ENCODE measurements around a stretch of chr18.

DNA sequence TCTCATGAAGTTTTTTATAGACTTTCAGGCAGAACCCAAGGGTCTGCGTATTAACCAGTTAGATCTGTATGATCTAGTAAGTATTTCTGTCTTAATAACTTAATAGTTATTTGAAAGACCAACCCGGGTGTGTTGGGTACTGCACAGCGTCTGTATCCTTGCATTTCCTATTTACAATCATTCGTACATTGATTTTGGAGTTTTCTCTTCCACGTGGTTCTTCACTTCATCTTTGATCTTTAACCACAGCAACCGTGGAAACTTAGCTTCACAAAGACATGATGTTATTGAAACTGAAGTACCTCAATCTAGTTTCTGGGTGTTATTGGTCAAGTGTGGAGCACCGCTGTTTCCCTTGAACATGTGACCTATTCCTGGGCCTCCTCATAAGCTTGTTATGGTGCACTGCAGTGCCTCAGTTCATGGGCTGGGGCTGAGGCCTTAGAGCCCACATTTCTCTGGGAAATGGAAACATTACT lies 37.0 kb downstream of the ZNF236 start:
- PRO-cap, result no peak

GRCh38 chr18:76862451-76863120 lies 40.2 kb downstream of the ZNF236 start:
- PRO-cap, result no peak

DNA sequence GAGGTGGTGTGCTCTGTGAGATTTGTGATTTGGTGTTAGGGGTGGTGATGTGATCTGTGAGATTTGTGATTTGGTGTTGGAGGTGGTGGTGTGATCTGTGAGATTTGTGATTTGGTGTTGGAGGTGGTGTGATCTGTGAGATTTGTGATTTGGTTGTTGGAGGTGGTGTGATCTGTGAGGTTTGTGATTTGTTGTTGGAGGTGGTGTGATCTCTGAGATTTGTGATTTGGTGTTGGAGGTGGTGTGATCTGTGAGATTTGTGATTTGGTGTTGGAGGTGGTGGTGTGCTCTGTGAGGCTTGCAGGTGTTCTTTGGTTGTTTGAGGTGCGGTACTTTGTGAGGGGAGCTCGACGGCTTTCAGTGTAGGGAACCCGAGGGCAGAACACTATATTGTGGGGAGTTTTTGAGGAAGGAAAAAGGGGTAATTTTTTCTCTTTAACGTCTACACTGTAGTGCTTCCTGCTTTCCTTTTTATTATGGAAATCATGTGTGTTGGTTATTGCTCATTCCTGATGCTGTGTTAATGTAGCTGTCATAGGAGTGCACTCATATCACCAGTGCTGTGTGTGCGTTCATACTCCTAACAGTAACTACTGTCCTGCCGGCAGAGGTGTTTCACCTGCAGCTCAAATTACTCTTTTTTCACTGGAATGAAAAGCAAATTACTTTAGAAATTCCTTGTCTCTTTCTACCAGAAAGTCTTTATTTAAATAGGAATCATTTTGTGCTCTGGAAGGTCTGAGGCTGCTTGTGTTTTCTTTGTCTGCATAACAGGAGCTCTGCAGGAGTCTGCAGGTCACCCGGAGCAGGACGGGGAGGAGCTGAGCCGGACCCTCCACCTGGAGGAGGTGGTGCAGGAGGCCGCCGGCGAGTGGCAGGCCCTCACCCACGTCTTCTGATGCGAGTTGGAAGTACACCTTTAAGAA lies 145.3 kb downstream of the ZNF236 start:
- PRO-cap, result no peak

DNA sequence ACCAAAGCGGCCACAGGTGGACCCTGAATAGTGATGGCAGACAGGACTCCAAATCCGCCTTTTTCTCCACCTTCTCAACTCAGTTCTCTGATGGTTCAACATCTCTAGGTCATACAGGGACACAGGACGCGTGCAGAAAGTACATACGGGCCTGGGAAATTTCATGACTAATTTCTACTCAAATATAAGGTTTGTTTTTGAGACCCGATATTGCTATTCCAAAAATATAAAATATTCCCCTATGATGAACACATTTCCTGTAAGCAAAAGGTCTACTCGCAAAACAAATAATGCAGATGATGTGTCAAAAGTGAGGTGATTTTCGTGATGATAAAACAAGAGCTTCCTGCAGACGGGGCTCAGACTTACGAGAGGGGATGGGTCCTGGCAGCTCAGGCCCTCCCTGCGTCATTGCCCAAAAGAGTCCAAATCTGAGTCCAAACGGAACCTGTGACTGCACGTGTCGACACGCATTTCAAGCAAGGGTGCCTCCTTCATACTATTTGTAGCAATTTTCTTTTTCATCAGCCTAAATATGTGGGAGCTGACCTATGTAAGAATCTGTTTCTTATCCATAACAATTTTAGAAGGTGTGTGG lies 62.7 kb downstream of the MBP start:
- PRO-cap, result no peak

DNA sequence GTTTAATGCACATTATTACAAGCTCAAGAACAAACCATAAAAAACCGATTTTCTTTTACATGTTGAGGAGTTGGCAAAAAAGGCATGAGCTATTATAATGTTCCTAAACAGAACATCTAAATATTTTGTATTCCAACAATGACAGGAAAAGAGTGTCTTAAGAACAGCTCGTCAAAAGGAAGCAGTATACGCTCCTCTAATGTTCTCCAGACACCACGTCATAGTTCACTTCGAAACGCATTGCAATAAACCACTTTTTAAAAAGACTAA lies 46.0 kb downstream of the MBP start:
- PRO-cap, result no peak

GRCh38 chr18:77095297-77096099 lies 37.1 kb downstream of the MBP start:
- PRO-cap, result no peak

DNA sequence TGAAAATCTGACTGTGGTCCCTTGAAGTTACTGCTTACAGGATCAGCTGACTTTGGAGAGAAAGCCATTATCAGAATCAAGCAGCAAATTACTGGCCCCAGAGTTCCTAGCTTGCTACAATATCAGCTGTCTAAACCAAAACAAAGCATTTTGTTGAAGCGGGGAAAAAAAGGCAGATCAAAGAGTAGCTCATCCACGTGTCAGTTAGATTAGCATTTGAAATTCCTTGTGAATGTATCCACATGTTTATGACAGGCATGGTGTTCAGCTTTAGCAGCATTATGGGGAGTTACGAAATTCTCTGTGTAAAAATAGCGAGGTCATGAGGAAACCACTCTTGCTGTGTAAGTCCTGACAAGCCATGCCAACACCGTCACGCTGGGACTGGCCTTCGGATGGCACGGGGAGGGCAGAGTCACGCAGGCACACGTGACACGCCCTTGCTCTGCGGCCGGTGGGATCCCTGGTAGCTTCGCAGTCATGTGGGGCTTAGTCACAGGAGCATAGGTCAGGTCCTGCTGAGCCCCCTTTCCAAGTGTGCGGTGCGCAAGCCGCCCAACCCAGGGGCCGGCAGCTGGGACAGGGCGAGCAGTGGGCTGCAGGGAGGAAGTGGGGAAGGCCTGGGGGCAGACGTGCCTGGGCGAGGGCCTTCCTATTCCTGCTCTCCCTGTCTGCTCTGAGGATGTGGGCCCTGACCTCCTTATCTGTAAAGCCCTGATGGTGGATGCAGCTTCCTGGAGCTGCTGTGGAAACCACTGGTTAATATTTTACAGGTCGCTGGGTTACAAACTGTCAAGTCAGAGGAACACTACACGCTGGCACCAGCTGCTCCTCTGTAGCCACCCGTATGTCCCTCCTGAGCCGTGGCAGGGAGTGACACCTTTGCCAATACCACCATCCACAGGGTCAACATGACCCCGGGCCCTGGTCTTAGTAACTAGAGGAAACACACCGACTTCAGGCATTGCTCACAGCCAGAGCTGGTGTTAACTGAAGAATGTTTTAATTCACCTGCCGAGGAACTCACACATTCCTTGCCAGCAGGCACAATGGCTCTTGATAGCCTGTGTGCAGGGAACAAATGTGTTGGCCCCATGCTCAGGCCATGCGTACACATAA lies 18.0 kb downstream of the MBP start:
- PRO-cap, result no peak

GRCh38 chr18:77133131-77134065 lies 815 bp upstream of the MBP start:
- PRO-cap, result no peak

DNA sequence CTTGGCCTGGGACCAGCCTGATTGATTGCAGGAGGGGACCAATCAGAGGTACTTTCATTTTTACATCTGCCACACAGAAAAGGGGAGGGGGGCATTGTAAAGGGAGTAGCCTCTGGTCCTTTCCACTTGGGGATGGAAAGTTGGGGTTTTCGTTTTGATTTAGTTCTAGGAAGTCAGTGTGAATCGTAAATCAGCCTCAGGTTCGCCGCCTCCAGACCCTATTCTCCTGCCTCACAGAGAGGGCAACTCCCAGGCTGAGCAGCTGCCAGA lies 372.5 kb downstream of the GALR1 start:
- PRO-cap, result no peak

DNA sequence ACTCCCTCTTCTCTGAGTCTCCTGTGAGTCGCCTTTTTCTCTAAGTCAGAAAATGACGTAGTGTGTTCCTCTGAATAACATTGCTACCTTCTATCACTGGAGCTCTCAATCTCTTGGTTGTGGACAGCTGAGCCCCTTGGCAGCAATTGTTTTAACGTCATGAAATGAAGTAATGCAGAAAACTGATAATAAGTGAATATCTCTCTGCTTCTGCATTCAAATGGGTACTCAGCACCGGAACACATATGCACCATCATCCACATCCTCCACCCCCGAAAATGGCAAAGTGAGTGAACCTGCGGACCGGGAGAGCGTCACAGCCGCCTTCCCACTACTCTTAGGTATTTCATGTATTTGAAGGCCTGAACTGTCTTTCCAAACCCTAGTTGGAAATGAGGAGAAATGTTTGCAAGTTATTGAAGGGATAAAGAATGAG lies 433.2 kb upstream of the SALL3 start:
- PRO-cap, result no peak

GRCh38 chr18:78999975-79000406 lies 20.4 kb downstream of the SALL3 start:
- PRO-cap, result no peak

DNA sequence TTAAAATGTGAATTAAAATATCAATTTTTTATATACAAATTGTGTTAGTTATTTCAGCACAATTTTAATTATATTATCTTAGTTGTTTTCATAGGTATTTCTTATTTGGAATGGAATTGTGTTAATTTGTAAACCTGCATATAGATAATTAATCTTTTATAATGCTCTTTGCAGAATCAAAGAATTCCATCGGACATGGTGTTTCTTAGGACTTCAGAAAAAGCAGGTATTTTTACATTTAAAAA lies 85.1 kb downstream of the ATP9B start:
- PRO-cap, result no peak

DNA sequence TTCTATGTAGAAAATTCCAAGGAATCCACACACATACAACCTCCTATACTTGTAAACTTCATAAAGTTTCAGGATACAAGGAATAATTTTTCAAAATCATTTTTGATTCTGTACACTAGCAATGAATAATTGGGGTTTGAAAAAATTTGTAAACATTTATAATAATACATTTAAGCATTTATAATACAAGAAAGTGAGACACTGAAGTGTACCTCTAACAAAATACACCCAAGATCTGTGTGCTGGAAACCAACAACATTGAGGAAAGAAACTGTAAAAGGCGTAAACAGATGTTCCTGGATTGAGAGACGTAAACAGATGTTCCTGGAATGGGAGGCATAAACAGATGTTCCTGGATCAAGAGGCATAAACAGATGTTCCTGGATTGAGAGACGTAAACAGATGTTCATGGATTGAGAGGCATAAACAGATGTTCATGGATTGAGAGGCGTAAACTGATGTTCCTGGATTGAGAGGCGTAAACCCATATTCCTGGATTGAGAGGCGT lies 32.6 kb upstream of the NFATC1 start:
- PRO-cap, result no peak

GRCh38 chr18:79396677-79396983 lies 900 bp downstream of the NFATC1 start:
- PRO-cap, result no peak

GRCh38 chr18:79399195-79399745 lies 3.5 kb downstream of the NFATC1 start:
- PRO-cap, result no peak

DNA sequence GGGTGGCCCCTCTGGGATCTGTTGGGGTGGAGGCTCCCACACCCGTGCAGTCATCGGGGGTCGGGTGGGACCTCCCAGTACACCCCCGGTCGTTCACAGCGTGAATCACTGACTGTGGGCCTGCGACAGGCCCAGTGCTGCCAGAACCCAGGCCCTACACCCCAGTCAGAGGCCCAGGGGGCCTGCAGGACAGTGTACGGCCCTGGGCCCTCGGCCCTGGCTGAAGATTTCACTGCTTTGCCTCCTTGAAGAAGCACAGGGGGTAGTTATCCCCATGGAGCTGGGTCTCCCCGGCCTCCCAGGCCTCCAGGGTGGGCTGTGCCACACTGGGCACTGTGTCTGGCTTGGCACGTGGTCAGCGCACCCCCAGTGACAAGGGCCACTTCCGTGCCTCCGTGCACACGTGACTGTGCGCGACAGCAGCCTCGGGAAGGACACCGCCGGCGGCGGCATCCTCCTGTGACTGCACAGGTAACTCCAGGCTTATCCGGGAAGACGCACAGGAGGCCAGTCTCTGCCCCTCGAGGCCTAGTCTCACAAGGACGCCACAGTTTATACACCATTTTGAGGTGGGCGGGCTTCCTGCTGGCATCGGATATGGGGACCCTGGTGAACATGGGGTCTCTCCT lies 6.1 kb downstream of the NFATC1 start:
- PRO-cap, result no peak

DNA sequence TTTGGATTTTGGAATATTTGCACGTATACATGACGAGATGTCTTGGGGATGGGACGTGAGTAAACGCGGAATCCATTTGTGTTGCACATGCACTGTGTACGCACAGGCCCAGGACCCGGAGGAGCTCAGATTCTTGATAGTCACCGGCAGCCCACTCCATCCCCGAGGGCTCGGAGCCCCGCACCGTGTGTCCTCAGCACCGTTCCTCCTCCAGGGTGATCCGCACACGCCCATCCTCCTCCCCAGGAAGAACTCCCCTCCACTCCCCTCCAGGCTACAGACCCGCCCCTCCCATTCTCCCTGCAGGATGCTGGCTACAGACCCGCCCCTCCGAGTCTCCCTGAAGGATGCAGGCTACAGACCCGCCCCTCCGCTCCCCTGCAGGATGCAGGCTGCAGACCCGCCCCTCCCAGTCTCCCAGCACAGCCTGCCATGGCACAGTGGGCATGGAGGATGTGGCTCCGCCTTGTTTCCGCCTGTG lies 14.0 kb downstream of the CTDP1 start:
- PRO-cap, result no peak

GRCh38 chr18:79707092-79707900 lies 27.7 kb downstream of the CTDP1 start:
- PRO-cap, result no peak

GRCh38 chr18:79717294-79718332 lies 38.0 kb downstream of the CTDP1 start:
- PRO-cap, result no peak

- PRO-cap, result no peak
These were observed 5.5 kb upstream of the KCNG2 start for GRCh38 chr18:79792081-79792720.